Measurements from ENCODE around the genes KRT24, KRT23 and KRTAP4-12.

- RRBS, 2 experiments = no CpG with 5 or more reads among the region's 2 CpGs
These were observed 57.0 kb downstream of the GRB7 start for GRCh38 chr17:39794706-39795160.

GRCh38 chr17:39924776-39925936 lies 2.2 kb downstream of the ORMDL3 start:
- RRBS, 2 experiments = no CpG with 5 or more reads among the region's 15 CpGs

- RRBS, 2 experiments = no CpG with 5 or more reads among the region's 3 CpGs
These were observed 973 bp downstream of the LRRC3C start for GRCh38 chr17:39928473-39928937.

GRCh38 chr17:39934302-39934734 lies 6.8 kb downstream of the LRRC3C start:
- RRBS, 2 experiments = no CpG with 5 or more reads among the region's 5 CpGs

GRCh38 chr17:39952511-39953949 lies 9.8 kb upstream of the GSDMA start:
- RRBS, 2 experiments = 1 to 6% methylated on average over 4 to 8 of the region's 69 CpGs

GRCh38 chr17:39965328-39965853 lies 2.6 kb downstream of the GSDMA start:
- RRBS, 2 experiments = 91 to 93% methylated on average over 5 of the region's 12 CpGs

GRCh38 chr17:40017313-40018130 lies 2.3 kb downstream of the CSF3 start:
- RRBS, 2 experiments = no CpG with 5 or more reads among the region's 18 CpGs

GRCh38 chr17:40168106-40168738 lies 9.0 kb upstream of the RAPGEFL1 start:
- RRBS, 2 experiments = no CpG with 5 or more reads among the region's 9 CpGs

DNA sequence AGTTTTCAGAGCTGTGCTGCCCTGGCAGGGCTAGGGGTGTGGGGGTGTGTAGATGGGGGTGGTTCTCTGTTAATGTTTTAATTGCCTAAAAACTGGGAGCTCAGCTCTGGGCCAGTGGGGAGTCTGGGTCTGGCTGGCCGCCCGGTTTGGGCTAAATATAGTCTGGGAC lies 12.9 kb downstream of the RARA start:
- RRBS, 2 experiments = no CpG with 5 or more reads among the region's 2 CpGs

DNA sequence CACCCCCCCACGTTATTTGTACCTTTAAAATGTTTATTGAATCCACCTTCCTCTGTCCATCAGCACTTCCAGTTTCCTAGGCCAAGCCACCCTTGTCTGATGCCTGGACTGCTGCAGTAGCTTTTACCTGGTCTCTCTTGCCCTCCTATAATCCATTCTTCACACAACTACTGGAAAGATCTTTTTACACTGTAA lies 24.5 kb downstream of the GJD3 start:
- RRBS, 2 experiments = no CpG with 5 or more reads among the region's 1 CpG

GRCh38 chr17:40457294-40457733 lies 14.1 kb downstream of the IGFBP4 start:
- RRBS, 2 experiments = no CpG with 5 or more reads among the region's 4 CpGs

DNA sequence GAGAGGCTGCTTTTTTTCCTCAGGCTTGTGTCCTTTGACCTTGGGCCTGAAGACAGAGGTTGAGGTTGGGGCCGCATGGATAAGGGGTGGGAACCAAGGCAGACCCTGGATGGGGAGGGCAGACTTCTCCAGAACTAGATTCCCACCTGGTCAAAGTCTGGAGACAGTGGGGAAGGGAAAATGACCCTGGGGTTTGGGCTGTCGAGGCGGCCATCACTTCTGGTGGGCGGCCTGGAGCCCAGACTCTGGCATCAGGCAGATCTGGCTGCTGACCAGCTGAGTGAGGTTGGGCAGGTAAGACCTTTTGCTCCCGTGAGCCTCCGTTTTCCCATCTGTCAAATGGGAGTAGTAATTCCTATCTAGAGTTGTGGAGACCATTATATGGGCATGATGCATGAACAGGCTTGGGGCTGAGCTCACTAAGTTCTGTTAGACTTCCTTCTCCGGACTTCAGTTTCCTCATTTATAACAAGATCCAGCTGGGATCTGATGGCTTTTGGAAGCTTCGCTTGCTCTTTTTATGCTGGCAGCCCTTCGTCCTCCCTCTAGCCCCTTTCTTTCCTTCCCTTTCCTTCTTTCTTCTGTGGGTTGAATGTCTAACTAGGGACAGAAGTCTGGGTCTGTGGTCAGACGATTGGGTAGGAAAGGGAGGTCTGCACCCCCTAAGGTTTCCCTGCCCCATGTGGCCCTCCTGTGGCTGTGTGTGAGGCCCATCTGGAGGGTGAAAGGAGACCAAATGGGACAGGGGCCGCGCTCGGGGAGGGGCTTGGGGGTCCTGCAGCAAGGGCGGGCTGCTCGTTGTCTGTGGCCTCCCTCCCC lies 18.1 kb downstream of the IGFBP4 start:
- RRBS, 2 experiments = no CpG with 5 or more reads among the region's 15 CpGs

DNA sequence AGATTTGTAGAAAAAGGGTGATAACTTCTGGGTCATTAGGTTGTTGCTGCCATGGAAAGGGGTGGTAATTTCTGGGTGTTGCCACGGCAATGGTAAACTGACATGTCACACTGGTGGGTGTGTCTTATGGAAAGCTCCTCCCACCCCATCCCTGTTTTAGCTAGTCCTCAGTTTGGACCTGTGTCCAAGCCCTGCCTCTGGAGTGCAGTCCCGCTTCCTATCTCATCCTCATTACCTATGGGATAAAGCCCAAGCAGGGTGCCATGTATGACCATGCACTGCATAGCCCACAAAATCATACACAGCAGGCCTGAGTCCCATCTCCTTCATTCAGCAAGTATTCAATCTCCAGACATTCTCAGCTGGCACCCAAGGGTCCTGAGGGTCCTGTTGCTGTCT lies 28.8 kb downstream of the TNS4 start:
- RRBS, 2 experiments = no CpG with 5 or more reads among the region's 2 CpGs

DNA sequence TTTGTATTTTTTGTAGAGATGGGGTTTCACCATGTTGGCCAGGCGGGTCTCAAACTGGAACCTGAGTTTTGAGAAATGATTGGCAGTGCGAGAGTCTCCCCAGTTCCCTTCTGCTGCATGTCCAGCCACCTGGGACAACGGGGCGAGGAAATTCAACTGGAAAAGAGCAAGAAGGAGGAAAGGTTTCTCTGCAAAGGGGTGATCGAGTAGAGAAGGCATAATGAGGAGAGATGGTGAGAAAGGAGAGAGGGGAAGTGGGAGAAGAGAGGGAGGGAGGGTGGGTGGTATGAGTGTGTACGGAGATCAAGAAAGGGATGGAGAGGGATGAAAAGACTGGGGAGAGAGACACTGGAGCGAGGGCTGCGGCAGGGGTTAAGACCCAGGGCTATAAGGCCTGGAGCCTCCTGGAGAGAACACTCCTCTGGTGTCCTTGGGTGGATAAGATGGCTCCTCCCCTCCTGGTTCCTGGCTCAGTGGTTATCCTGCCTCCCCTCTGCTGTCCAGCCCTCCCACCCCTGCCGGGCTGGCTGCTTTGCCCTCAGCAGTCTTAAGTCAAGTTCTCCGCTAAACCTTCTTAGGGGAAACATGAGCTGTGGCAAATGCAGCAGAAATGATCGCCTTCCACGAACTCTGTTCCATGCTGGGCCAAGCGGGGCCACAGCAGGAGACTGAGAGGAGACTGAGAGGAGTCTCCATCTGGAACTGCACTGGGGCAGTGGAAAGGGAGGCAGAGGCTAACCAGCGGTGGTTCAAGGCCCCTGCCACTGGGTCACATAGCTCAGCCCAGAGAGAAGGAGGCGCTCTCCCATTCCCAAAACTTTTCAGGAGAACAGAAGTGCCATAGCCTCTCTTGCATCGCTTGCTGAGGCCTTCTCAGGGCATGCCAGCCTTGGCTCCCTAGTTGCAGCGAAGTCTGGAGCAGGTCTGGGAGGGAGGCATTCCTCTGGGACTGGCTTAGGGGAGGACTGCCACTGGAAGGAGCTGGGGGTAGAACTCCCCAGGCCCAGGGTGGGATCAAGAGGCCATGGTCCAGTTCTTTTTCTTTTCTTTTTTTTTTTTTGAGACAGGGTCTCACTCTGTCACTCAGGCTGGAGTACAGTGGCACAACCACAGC lies 27.0 kb downstream of the TNS4 start:
- RRBS, 2 experiments = no CpG with 5 or more reads among the region's 17 CpGs

GRCh38 chr17:40539767-40540342 lies 25.4 kb downstream of the CCR7 start:
- RRBS, 2 experiments = no CpG with 5 or more reads among the region's 9 CpGs

DNA sequence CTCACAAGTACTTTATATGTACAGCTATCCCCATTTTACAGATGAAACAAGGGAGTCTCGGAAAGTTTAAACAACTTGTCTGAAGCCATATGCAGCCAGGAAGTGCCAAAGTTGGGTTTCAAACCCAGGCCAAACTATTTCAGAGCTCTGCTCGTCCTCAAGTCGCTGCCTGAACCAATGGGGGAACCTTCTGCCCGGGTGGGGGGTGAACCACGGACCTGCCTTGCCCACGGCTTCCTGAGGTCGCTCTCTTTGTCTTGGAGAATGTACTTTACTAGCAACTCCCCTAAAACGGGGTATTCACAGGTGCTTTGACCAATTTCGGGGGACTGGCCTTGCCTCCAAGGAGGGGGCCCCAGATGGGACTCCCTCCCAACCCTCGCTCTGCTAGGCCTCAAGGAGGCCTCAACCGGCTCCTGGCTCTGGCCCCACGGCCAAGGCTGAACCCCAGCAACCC lies 355 bp downstream of the SMARCE1 start:
- RRBS, 2 experiments = 1 to 2% methylated on average over 2 of the region's 12 CpGs

- RRBS, 2 experiments = no CpG with 5 or more reads among the region's 9 CpGs
These were observed at the start of gene KRT24 for GRCh38 chr17:40703554-40703887. Gene KRT24, minus strand, starts transcription at chr17:40703752.

- RRBS, 2 experiments = no CpG with 5 or more reads among the region's 14 CpGs
These were observed at the start of gene KRT23 for GRCh38 chr17:40937065-40938041. Gene KRT23, minus strand, starts transcription at chr17:40937646.

GRCh38 chr17:41123942-41124401 lies at the start of gene KRTAP4-12:
Gene KRTAP4-12, minus strand, starts transcription at chr17:41124182.
- RRBS, 2 experiments = no CpG with 5 or more reads among the region's 3 CpGs

Data from NT2/D1 (cell line).